Parotid gland (tissue), 1 donor: ENCODE results near the genes TIMM23B and PRKG1.

GRCh38 chr10:48367455-48368120, 61.1 kb downstream of the MAPK8 start:
- PRO-cap = no peak

DNA sequence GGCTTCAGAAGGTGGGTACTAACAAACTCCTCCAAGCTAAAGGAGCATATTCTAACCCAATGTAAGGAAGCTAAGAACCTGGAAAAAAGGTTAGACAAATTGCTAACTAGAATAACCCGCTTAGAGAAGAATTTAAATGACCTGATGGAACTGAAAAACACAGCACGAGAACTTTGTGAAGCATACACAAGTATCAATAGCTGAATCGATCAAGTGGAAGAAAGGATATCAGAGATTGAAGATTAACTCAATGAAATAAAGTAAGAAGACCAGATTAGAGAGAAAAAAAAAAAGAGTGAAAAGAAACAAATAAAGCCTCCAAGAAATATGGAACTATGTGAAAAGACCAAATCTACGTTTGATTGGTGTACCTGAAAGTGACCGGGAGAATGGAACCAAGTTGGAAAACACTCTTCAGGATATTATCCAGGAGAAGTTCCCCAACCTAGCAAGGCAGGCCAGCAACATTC, 66.0 kb downstream of the MAPK8 start:
- PRO-cap = no peak

GRCh38 chr10:48634442-48634903, 29.6 kb upstream of the ARHGAP22 start:
- PRO-cap = no peak

- PRO-cap = bidirectional peak, plus-strand start at chr10:48655637, minus-strand start at chr10:48655632
Measured at GRCh38 chr10:48655393-48655914, 29.2 kb upstream of the WDFY4 start.

GRCh38 chr10:48671395-48671861, 13.2 kb upstream of the WDFY4 start:
- PRO-cap = no peak

DNA sequence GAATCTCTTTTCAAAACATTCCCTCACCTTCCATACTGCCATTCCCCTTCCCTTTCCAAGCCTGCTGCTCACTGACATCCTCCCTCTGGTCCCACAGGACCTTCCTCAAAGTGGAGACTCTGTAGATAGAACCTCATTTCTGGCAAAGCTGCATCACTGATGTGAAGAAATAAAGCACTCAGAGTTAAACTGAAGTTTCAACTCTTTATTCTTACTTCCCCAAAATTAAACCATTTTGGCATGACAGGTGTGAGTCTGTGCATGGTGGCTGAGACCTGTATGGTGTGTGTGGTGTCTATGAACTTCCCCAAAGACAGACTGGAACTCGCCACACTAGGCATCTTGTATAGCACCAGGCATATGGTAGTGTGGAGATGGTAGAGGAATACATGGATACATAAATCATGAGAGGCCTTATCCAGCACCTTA, 6.7 kb upstream of the WDFY4 start:
- PRO-cap = no peak

- PRO-cap = no peak
Measured at GRCh38 chr10:49001200-49001726, 61.6 kb upstream of the LRRC18 start.

GRCh38 chr10:49080874-49081471, 34.3 kb downstream of the VSTM4 start:
- PRO-cap = no peak

GRCh38 chr10:49094906-49095268, 20.4 kb downstream of the VSTM4 start:
- PRO-cap = unidirectional peak, plus-strand start at chr10:49095126

DNA sequence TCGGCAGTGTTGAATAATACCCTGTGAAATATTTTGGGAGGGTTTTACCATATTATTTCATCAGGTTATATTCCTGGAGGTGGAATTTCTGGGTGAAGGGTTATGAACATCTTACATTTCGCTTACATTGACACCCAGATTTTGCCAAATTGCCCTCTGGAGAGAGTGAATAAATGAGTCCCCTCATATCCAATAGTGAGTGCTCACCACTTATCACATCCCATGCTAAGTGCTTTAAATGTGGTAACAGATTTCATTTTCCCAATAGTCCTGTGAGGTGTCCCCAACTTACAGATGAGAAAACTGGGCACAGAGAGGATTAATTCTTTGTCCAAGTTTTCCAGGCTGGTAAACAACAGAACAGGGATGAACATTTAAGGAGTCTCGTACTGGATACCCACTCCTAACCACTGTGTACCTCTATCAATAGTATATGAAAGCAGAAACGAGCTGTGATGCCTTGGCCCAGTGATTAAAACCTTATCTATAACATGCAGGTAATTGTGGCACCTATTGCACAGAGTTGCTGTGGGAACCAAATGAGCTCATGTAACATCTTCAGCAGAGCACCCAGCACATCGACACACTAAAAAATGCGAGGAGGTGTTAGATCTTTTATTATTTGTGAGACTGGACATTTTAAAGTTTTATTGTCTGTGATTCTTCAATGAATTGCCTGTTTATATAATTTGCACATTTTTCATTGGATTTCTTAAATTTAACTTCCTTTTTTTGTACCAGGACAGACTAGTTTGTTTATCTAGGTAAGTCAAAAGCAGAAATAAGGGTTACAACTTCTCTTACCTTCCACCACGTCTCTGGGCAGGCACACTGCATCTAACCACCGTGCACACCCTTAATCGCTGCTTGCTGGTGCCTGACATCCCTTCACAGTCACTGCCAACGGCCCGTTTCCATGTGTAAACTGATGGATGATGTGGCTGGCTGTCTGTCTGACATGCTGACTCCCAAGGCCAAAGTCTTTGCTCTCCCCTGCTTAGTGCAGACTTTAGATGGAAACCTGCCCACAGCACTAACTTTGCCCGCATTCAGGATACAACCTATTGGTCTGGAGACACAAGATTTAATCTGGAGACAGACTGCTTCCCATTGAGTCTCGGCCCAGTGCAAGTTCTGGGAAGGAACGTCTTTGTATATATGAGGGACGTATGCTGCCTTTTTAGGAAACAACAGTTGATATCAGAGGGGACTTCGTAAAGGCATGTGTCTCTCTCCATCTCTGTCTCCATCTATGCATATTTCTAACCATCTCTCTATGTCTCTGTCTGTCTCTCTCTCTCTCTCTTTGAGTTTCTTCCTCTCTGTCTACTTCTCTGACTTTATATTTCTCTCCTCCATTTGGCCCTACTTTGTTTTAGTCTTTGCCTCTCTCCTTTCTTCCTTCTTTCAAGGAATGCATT, 1.3 kb downstream of the TMEM273 start:
- PRO-cap = no peak

DNA sequence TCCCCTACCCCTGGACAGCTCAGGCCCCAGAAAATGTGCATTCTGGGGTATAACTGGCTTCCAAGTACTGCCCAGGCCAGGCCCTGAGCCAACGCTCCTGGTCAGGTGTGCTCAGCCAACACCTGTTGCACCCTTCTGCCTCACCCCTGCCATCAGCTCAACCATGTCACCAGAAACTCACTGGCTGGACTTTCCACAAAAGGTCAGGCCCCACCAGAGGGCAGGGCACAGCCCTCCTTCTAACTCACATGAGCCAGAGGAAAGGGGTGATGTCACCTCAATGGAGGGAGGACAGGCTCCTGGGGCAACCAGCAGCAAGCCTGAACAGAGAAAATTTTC, 2.3 kb downstream of the OGDHL start:
- PRO-cap = no peak

GRCh38 chr10:49941708-49942747, at the start of gene TIMM23B:
TSS of gene TIMM23B (plus strand) at chr10:49942053.
- PRO-cap = bidirectional peak, plus-strand start at chr10:49942059, minus-strand start at chr10:49941927

GRCh38 chr10:50396136-50396693, 144.9 kb upstream of the ASAH2 start:
- PRO-cap = no peak

DNA sequence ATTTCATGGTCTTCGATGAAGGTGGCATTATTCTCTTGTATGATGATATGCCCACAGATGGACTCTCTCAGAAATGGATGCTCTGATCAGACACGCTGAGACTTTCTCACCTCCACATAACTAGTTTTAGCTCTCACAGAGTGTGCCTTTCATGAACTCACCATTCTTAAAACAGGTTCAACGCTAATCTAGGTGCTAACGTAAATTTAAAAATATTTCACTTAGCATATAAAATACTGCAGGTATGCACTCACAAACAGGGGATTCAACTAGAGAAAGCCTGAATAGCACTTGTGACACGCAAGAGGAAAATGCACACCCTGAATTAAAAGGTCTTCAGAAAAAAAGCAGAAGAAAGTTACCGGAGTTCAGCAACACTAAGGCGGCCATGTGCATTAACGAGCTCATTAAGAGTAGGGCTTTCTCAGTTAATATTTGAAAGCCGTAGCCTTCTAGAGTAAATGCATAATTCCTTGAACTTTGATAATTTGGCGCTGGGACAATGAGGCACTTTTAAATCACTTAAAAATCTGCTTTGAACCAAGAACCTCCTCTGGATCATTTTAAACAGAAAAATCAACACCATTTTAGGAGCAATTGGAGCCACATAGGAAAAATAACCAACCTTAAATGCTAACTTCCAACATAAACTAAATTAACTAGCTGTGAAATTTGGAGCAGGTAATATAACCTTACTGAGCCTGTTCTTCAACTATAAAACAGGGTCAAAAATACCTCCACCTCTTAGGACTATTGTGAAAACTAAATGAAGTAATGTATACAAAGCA, 164.5 kb upstream of the ASAH2 start:
- PRO-cap = no peak

- PRO-cap = no peak
Measured at GRCh38 chr10:50416830-50417679, 165.7 kb upstream of the ASAH2 start.

- PRO-cap = no peak
Measured at GRCh38 chr10:50635152-50635463, 11.4 kb upstream of the SGMS1 start.

DNA sequence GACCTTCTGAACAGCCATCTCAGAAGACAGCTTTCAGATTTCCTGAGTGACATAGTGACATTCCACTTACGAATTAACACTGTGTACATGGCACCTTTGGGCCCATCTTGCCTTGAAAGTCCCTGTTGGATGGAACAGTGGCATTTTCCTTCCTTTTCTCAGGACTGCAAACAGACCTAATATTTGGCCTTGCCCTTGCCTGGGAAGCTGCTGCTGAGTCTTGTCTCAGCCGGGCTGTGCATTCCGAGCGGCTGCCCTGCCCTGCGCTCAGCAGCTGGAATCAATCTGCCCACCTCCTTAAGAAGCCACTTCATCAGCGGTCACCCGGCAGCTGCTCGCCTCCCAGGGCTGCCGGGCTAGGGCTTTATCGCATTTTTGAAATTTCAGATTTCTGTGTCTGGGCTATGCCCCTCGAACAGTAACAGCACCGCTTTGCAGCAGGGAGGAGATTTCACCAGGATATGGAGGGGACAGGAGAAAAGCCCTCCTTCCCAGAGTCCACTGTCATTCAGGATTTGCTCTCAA, 81.0 kb upstream of the PRKG1 start:
- PRO-cap = no peak

- PRO-cap = bidirectional peak, plus-strand start at chr10:51074514, minus-strand start at chr10:51074375; unidirectional peak, plus-strand start at chr10:51074732
Measured at GRCh38 chr10:51074282-51075163, at the start of gene PRKG1. TSS of gene PRKG1 (plus strand) at chr10:51074487.

- PRO-cap = no peak
Measured at GRCh38 chr10:51110867-51111491, 36.7 kb downstream of the PRKG1 start.

DNA sequence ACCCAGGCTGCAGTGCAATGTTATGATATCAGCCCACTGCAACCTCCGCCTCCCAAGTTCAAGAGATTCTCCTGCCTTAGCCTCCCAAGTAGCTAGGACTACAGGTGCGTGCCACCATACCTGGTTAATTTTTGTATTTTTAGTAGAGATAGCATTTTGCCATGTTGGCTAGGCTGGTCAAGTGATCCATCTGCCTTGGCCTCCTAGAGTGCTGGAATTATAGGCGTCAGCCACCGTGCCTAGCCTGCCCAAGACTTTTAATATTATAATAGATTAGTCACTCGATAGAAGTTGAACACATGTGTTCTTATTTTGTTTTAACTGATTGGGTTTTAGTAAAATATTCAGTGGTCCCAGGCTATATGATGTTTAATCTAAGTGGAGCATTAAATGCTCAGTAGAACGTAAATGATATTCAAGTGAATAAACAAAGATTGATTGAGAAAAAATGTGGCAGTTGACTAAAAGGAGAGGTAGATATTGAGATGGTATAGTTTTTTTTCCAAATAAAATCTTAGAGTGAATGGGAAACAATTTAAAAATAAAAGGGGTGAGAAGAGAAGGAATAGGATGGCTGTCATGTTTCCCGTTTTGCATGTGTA, 101.0 kb downstream of the CSTF2T start:
- PRO-cap = no peak